Esophagus muscularis mucosa (tissue), 4 donors: ENCODE data around the gene ZNF804A.

GRCh38 chr2:180056620-180057300 lies 49.7 kb upstream of the CWC22 start:
- PRO-cap, result no peak
- RAMPAGE, long total RNA, 4 experiments, result no peak in any of the 4 experiments

- PRO-cap, result no peak
- RAMPAGE, long total RNA, 4 experiments, result no peak in any of the 4 experiments
Observed at GRCh38 chr2:180691537-180692263, 288.7 kb upstream of the UBE2E3 start.

DNA sequence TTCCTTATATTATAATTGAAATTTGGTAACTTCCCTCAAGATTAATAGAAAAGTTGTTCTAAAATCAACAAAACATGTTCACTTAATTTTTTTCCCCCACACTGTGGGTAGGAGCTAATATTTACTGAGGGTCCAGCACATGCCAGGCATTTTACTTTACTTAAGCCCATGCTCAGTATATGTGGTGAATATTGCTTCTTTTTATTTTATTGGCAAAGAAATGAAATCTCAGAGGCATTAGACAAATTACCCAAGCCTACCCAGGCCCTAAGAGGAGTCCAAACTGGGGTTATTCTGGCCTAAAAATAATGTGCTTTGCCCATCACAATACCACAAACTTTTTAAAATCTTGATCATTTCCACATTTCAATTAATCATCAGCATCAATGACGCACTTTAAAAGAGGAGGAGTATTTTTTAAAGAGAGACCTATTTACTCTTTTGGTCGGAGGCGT lies 152.2 kb upstream of the ITGA4 start:
- PRO-cap, result no peak
- RAMPAGE, long total RNA, 4 experiments, result no peak in any of the 4 experiments

DNA sequence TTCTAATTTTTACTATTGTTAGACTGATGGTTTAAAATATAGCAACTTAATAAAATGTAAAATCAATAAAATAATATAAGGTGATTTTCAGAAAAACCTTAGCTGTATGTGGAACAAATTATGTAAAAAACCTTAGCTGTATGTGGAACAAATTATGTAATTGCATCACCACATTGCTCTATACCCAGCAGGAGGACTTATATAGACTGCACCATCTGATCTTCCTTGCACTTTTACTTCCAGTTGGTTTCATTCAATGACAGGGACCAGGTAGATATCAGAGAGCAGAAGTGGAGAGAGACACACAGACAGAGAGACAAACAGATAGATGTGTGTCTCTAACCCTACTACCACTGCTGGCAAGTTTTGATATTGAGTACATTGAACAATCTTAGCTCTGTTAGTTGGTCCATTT lies 62.6 kb upstream of the ITGA4 start:
- PRO-cap, result no peak
- RAMPAGE, long total RNA, 4 experiments, result no peak in any of the 4 experiments

DNA sequence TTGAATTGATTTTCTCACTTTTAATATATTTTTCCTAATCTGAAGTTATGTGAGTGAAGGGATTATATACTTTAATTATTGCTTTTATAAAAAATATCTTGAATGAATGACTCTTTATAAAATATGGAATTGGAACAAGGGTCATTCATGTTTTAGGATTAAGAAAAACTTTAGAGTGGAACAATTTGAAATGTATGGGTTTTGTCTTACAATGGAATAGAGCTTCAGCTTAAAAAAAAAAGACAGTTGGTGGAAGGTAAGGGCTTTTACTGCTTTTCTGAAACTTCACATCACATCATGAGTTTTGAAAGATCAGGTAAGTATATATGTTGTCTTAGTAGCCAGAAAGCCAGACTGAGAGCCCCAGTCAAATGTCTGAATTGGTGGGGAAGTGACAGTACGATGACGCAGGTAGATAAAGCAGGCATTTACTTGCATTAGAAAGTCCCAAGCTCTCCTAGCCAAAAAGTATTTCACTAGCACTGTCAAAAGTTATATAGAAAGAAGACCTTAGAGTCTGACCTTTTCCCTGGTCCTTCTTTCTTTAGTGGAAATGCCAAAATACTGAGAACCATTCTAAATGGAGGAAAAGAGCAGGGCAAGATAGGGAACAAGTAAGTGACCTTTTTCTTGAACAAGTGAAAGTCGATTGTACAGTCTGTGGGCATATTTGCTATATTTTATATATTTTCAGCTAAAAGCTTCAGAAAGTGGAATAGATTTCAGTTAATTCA lies 10.0 kb downstream of the ITGA4 start:
- PRO-cap, result no peak
- RAMPAGE, long total RNA, 4 experiments, result no peak in any of the 4 experiments

- PRO-cap, result no peak
- RAMPAGE, long total RNA, 4 experiments, result no peak in any of the 4 experiments
Observed at GRCh38 chr2:181728782-181729056, 48.4 kb upstream of the NEUROD1 start.

GRCh38 chr2:182055859-182056332 lies 70.2 kb downstream of the PPP1R1C start:
- PRO-cap, result no peak
- RAMPAGE, long total RNA, 4 experiments, result no peak in any of the 4 experiments

DNA sequence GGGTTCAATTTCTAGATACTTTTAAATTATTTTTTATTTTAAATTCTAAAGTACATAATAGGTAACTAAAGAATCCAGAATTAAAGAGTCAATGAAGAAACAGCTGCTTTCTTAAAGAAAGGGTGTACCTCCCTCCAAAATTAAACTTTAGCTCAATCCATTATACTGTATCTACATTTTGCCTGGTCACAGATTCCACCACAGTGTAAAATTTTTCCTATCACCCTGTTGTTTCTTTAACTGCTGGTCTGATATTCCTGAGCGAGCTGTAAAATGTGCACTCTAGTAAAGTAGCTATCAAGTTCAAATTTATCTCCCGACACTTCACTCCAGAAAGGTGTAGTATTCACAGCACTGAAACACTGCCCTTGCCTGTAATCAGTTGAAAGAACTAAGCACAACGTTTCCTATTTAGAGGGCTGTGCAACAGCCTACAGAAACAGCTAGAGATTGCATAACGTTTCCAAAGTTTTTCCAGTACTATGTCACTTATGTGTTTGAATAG lies 933 bp downstream of the PDE1A start:
- PRO-cap, result unidirectional peak, minus-strand start at position 364 of the sequence
- RAMPAGE, long total RNA, 4 experiments, result no peak in any of the 4 experiments

- PRO-cap, result no peak
- RAMPAGE, long total RNA, 4 experiments, result no peak in any of the 4 experiments
Observed at GRCh38 chr2:182584249-182584534, 131.9 kb upstream of the DNAJC10 start.

- PRO-cap, result no peak
- RAMPAGE, long total RNA, 4 experiments, result no peak in any of the 4 experiments
Observed at GRCh38 chr2:182714784-182715704, 1.0 kb upstream of the DNAJC10 start.

GRCh38 chr2:182761938-182762137 lies 45.8 kb downstream of the DNAJC10 start:
- PRO-cap, result no peak
- RAMPAGE, long total RNA, 4 experiments, result no peak in any of the 4 experiments

DNA sequence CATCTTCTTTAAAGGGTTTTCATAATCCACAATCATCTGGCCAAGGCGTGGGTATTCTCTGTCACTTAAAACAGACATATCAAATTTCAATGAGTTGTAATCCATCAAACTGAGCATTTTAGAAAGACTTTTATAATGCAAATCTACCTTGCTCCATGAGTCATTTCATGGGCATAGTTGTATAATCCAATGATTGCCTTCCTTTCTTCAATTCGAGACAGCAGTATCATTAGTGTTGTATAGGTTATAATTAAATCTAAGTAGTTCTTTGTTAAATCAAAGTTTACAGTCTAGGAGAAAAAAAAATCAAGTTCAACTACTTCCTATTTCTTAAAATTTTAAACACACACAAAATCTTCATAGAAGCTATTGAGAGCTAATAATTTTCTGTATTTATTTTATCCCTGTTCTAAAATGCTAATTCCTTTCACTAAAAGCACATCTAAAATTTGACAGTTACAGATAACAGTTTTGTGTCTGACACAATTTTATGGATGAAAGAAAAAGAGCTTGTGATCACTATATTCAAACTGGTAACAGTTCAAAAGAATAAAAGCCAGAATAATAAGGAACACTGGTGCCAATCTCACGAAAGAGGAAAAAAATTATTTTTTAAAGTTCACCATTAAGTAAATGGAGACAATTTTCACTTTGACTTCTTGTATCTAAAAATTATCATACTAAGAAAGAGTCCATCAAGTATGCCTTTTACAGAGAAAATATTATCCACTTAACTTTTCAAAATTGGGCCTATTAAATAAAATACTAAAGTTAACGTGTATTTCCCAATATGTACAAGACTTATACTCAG lies 36.1 kb downstream of the NCKAP1 start:
- PRO-cap, result no peak
- RAMPAGE, long total RNA, 4 experiments, result no peak in any of the 4 experiments

DNA sequence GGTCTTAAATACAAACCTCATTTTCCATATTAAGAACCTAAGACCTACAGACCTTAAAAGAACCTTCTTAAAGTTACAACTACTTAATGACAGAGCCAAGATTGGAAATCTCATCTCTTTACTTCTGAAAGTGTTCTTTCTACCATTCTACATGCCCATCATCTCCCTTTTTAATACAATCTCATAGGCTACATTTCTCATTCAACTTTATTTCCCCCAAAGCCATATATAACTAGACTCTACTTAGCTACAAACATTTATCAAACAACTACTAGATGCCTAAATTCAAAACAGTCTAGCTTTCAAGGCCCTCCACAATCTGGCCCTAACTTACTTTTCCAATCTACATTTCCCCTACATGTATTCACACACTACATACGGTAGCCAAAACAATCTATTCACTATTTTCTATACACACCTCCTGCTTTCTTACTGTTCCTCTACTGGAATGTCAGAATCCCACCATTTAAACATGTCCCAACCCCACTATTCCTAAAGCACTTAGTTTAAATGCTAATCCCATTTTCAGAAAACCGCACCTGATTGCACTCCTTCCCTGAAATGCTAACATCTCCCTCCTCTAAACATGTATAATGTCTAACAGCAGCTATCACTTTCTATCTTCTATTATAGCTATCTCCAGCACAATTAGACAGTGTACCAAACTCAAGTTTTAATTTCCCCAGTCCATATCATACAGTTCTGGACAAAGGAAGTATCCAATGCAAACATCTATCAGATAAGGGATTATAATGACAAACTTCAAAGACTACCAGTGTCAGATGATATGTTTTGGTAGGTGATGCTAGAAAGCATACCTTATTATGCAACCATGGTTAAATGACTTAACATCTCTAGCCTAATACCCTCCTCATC lies 32.6 kb downstream of the NCKAP1 start:
- PRO-cap, result no peak
- RAMPAGE, long total RNA, 4 experiments, result no peak in any of the 4 experiments

- PRO-cap, result no peak
- RAMPAGE, long total RNA, 4 experiments, result no peak in any of the 4 experiments
Observed at GRCh38 chr2:183078114-183078568, 406 bp upstream of the DUSP19 start.

- PRO-cap, result no peak
- RAMPAGE, long total RNA, 4 experiments, result no peak in any of the 4 experiments
Observed at GRCh38 chr2:183135414-183135928, 11.2 kb downstream of the NUP35 start.

DNA sequence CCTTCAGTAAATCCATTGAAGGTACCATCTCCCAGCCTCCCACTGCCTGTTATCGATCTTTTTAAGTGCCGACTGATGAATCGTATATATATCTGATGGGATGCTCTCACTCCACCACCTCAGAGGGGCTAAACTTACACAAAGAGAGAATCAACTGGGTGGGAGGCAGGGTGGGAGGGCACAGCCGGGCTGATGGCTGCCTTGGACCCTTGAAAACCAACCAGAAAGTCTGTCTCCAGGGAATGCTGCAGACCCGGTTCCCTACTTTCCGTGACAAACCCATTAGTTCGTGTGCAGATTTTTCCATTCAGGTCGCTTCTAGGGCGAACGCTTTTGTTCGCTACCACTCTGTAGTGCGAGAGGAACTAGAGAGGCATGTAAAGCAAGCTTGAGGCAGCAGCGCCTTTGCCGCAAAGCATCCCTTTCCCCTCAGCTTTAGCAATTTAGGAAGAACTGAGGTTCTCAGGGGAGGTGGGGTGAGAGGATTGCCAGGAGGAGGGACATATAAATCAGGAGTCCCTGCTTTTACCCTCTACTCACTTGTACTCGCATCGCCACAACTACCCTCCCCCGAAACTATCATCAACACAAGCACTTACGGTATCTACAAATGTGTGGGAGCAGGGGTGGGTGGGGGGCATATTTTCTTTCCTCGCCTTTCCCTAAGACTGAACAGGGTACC lies 831 bp upstream of the ZNF804A start:
- PRO-cap, result no peak
- RAMPAGE, long total RNA, 4 experiments, result no peak in any of the 4 experiments

DNA sequence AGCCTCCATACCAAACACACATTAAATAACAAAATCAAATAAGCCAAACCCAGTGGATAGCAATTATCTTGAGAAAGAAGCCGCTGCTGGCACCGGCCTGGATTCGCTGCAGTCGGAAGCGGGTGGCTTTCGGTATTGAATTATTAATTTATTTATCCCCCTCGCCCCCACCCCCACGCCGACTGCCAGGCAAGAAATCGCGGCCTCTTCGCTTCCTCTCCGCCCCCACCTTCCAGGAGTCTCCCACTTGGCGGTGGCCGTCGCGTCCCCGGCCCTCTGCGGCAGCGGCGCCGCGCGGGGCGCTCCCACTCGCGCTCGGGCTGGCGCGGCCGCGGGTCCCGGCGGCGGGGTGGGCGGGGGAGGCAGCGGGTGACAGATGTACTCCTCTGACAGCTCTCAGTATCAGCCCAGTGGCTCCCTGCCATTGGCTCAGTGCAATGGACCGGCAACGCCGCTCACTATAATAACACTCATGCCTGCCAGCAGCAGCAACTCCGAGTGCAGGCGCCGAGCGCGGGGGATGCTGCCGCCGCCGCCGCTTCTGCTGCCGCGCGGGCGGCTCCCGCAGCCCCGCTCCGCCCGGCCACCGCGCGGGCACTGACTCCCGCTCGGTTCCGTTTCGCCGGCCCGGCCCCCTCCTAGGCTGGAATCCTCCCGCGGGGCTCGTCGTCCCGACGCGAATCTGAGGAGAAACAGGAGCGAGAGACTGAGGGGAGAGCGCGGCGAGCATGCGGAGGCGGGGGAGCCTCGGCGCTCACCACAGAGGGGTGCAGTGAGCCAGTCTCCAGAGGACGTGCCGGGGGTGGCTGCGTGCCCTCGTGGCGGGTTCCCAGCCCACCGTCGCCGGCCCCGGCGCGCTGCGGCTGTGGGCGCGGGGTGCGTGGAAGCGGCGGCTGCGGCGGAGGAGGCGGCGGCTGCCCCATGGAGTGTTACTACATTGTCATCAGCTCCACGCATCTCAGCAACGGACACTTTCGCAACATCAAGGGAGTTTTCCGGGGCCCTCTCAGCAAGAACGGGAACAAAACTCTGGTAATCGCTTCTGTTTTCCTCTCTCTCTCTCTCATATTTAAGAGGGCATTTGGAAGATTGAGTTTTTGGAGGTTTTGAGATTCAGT lies at the start of gene ZNF804A:
ZNF804A (plus strand) TSS at position 491 of the 1,118 bp plus-strand sequence.
- PRO-cap, result bidirectional peak, plus-strand start at position 491 of the sequence, minus-strand start at position 278 of the sequence
- RAMPAGE, long total RNA, 4 experiments, result no peak in any of the 4 experiments

GRCh38 chr2:185289563-185289938 lies 449.1 kb upstream of the FSIP2 start:
- PRO-cap, result no peak
- RAMPAGE, long total RNA, 4 experiments, result no peak in any of the 4 experiments

- PRO-cap, result no peak
- RAMPAGE, long total RNA, 4 experiments, result no peak in any of the 4 experiments
Observed at GRCh38 chr2:185407206-185407700, 331.4 kb upstream of the FSIP2 start.

DNA sequence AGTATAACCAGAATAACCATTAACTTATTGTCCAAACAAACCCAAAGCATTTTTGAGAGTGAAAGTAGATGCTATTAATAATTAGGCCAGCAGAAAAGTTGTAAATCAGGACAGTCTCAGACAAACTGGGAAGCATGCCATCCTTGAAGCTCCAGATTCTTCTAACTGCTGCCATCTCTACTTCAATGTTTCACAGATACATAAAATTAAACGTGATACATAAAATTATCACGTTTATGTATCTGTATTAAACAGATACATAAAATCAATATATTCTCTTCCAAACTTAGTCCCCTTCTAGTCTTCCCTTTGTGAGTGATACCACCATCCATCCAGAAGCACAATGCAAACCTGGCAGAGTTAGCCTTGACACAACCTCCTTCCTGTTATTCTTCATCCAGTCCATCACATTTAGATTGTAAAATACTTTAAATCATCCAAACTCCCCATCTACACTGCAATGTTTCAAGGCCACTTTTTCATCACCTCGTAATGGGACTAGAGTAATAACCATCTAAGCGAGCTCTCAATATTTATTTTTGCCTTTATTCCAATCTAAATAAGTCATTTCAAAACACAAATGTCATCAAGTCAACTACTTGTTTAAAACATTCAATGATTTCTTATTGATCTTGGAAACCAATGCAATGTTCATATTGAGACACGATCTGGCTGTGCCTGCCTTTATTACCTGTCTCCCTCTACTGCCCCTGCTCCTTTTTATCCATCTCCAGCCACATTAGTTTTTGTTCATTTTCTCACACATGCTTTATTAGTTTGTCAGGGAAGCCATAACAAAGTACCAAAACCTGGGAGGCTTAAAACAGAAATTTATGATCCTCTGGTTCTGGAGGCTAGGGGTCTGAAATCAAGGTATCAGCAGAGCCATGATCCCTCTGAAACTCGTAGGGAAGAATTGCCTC lies 306.3 kb upstream of the ZC3H15 start:
- PRO-cap, result no peak
- RAMPAGE, long total RNA, 4 experiments, result no peak in any of the 4 experiments